Mesothelial cell of epicardium (in vitro differentiated cells): ENCODE data around the genes MIF, CABIN1, SPECC1L and ADORA2A.

GRCh38 chr22:23894342-23895342, at the start of gene MIF:
Gene MIF (plus strand): TSS chr22:23894383.
- PRO-cap, result bidirectional peak, plus-strand start at chr22:23894383, minus-strand start at chr22:23894236

GRCh38 chr22:23906727-23907703, 12.8 kb downstream of the MIF start:
- PRO-cap, result no peak

DNA sequence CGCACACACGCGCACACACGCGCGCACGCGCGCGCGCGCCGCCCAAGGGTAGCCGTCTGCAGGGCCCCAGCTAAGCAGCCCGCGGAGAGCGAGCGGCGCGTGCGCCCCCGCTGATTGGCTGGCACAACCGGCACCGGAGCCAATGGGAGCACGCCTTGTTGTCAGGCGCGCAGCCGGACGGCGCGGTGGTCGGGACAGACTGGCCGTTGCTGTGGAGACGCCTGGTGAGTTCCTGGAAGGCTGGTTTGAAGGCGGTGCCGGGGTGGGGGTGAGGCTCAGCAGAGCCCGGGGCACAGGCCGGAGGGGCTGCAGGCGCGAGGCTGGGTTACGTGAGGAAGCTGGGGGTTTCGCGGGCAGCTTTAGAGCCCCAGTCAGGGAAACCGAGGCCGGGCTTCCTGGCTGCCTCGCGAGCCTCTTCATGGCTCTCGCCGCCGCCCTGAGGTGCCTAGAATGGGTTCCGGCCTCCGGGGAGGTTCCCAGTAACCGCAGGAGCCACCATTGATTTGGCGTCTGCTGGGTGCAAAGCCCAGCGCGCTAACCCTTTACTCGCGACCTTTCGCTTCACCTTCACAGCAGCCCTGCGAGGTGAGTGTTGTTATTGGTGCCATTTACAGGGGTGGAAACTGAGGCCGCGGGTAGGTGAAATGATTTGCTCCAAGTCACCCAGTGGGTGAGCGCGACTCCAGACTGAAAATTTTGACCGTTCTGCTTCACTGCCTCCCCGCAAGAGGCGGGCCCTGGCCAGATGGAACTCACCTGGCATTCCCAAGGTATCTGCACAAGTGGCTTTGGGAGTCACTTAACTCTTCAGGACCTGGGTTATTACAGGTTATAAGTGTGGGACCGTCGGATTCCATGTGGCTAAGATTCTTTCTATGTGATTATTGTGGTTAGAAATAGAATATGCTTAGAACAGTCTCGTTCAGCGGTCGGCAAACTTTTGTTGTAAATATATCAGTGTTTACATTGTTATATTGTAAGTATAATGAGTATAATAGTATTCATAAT, at the start of gene CABIN1:
Gene CABIN1, plus strand, starts transcription at position 161 of the 1,008 bp plus-strand sequence.
- PRO-cap, result bidirectional peak, plus-strand start at position 227 of the sequence, minus-strand start outside the sequence

DNA sequence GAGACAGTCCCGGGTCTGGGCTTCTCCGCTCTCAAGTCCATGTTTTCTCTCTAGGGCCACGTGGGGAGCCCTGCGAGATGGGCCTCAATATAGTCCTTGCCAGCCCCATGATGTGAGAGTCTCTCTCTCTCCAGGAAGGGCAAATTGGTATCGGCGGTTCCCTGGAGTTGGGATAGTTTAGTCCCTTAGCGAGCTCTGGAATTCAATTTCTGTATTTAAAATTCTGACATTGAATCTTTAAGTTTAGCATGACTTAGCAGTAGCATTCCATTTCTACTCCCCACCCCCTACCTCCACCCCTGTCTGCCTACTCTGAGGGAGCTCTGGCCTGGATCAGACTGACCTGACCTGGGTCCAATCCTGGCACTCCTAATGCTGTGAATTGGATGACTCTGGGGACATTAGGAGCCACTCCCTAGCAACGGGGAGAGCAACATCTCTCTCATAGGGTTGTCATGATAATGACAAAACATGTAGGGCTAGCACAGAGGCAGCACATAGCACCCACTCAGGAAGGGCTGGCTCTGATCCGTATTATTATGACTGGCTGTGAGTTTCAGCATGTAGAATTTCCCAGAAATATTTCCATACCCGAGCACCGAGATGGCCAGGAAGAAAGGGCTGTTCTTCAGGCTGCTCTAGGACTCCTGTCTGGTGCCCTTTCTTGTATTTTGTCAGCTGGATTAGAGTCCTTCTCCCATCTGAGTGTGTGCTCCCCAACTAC, 40.4 kb downstream of the CABIN1 start:
- PRO-cap, result no peak

DNA sequence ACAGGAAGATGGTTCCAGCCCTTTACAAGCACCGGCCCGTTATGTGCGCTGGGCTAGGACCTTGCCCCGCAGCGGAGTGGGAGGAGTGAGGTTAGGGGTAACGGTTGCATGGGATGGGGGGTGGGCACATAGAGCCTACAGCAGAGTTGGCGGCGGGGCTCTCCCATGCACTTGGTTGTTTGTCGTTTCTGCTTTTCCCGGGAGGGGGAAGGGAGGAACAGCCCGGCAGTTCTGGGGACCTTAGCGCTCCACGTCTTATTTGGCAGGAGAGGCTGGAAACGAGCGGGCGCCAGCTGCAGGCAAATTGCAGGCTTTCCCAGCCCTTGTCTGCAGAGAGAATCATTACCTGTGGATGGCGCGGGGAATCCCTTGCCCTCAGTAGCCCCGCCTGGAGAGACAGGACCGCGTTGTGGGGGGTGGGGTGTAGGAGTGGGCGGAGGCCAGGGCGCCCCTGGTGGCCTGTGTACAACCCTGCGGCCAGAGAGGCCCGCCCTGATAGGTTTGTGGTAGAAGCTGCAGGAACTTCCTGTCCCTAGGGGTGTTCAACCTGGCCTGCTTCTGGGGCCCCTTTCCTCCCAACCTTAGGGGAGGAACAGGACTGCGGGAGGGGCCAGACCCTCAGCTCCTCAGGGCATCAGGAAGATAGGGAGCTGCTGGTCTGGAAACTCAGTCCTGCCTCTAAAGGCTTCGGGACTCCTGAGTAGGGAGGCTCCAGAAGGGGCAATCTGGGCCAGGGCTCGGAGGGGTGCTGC, 24.5 kb upstream of the SUSD2 start:
- PRO-cap, result no peak

DNA sequence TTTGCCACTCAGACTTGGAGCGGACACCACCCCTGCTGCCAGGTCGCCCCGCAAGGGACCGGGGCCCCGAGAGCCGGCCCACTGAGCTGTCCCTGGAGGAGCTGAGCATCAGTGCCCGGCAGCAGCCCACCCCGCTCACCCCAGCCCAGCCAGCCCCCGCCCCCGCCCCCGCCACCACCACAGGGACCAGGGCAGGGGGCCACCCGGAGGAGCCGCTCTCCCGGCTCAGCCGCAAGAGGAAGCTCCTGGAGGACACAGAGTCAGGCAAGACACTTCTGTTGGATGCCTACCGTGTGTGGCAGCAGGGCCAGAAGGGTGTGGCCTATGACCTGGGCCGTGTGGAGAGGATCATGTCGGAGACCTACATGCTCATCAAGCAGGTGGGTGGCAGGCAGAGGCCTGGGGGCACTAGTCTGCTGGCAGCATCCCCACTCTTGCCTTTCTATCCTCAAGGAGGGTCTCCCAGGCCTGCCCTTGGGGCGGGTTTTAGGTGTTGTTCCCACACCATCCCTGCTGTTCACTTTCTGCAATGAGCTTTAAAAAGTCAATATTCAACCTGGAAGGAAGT, 14.3 kb upstream of the SUSD2 start:
- PRO-cap, result no peak

GRCh38 chr22:24176360-24176928, 4.8 kb upstream of the SUSD2 start:
- PRO-cap, result no peak

DNA sequence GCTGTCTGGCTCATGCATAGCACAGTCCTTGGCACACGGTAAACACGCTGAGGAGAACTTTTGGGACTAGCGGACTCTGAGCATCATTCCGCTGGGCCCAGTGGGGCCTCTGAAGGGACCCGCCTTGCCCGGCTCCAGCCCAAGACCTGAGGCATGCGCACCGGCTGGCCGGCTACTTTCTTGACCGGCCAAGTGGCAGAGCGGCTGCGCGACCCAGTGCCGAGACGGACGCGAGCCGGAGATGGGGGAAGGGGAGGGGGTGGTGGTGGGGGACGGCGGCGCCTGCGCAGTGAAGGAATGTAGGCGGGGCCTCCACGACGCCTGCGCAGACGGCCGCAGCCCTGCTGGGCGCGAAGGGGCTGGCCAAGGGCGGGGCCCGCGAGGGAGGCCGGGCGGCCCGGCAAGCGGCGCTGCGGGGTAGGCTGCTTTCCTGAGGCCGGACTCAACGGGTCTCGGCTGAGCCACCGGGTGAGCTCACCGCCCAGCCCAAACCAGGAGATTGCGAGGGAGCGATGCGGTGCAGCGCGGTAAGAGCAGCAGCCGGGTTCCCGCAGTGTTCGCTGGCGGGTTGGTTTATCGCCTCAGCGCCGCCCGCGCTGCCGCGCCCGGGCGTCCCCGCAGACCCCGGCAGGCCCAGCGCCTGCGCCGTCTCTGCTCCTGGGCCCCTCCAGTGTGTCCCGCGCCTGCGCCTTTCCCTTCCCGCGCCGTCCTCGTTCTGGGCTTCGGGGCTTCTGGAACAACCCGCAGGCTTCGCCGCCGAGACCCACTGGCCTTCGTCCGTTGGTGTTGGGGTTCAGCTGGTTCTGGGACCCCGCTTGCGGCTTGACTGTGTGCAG, at the start of gene SPECC1L:
Gene SPECC1L, plus strand, starts transcription at position 375 of the 836 bp plus-strand sequence.
- PRO-cap, result bidirectional peak, plus-strand start at position 382 of the sequence, minus-strand start at position 248 of the sequence

DNA sequence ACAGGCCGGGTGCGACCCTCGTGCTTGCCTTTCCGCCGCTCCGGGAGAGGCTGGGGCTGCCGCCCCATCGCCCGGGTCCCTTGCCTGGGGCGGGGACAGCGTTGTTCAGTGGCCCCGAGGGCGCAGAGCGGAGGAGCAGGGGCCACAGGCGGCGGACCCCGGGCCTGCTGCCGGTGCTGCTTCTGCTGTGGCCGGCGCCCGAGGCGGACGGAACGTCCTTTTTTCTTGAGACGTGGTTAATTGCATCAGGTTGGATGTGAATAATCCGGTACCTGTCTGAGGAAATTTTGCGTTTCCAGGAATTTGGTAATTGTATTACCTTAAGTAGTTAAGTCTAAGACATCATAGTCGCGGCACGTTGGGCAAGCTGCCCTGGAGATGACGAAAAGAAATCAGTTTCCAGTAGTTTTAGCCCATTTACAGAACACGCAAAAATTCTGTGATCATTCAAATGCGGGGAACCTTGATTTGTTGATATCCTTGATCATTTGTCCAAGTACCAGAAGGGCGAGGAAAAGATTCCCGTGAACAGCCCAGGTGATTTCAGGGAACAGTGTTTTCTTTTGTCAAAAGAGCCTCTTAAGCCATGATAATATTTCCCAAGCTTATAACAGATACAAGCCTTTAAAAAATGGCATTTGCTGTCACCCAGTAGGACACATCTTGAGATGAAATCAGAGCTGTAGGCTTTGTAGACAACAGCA, 814 bp downstream of the SPECC1L start:
- PRO-cap, result no peak

DNA sequence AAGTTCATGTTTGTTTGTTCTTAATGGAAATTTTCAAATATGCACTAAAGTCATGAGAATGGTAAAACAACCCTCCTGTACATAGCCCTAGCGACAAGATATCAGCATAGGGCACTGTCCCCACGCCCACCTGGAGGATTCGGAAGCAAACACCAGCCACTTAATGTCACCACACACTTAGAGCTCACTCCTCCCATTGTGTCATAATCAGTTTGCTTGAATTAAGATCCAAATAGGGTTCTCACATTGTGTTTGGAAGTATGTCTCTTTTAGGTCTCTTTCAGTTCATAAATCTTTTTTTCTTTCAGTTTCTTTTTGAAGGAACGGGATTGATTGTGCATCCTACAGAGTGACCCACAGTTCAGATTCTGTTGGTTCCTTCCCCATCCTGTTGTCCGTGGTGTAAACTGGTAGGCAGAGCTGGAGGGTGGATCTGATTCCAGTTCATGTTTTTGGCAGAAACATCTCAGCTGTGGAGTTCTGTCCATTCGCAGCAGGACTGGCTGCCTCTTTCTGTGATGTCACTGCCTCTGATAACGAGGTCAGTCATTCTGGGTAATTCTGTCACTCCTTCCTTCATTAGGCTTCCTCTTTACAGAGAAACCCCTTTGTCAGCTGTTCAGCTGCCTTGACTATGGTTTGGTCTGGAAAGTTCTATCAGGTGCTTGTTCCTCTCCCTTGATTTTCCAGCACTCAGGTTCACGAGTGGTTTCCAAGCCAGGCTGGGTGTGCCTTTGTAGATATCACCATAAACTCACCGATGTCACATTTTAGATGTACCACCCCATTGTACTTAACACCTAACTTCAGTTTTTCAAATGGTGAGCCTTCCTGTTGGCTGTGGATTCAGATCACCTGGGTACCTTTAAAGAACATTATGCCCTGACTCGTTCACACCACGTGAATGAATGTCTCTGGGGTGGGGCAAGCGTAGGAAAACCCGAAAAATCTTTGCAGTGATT, 26.2 kb upstream of the ADORA2A start:
- PRO-cap, result no peak

DNA sequence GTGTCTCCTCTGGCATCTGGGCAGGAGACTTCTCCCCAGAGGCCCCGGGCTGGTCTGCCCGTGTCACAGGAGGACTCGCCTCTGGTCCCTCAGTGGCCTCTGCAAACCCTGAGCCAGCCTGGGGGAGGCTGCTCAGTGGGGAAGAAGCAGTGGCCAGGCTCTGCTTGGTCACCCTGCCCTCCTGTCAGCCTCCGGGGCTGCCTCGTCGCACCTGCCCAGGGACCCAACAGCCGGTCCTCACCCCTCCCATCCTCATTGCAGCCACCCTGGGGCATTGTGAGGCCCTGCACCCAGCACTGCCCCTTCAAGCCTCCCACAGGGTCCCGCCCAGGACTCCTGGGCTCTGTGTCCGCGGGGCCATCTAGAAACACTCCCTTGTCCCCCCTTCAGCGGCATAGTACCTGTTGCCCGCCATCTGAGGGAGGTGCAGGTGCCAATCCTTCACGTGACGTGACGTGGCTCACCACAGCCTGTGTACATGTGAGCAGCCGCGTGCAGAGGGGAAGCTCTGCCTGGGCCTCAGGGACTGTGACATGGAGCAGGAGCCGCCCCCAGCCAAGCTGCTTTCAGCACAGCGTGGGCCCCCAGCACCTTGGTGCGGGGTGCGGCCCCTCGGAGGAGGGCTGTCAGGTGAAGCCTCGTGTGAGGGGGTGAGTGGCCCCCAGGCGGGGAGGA, at the start of gene ADORA2A:
Gene ADORA2A, plus strand, starts transcription at position 503 of the 675 bp plus-strand sequence.
- PRO-cap, result no peak

GRCh38 chr22:24455671-24456254, 28.4 kb downstream of the ADORA2A start:
- PRO-cap, result no peak

- PRO-cap, result no peak
Measured at GRCh38 chr22:24460569-24461134, 33.3 kb downstream of the ADORA2A start.

GRCh38 chr22:24493550-24494029, 1.5 kb upstream of the UPB1 start:
- PRO-cap, result no peak

DNA sequence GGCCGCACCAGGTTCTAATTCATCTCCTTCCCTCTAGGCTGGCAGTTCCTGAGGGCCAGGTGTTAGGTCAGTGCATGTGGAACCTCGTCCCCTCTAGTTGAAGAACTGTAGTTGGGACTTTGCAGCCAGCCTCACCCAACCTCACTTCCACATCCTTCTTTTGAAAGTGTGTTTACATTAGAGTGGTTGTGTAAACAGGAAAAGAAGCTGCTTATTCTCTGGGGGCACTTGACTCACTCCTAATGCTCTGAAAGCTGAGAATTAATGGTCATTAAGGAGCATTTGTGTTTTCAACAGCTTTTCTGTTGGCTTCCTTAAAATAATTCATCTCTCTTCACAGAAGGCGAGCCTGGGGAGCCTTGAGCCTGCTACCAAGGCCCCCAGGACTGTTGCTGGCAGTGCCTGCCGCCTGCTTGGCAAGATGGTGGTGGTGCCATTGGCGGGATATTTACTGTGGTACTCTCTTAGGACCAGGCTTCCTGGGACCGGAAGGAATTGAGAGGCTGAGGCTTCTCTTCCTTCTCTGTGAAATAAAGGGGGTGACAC, 11.9 kb downstream of the UPB1 start:
- PRO-cap, result no peak

GRCh38 chr22:24507737-24508203, 12.6 kb downstream of the UPB1 start:
- PRO-cap, result no peak

- PRO-cap, result no peak
Measured at GRCh38 chr22:24533556-24533755, 21.5 kb downstream of the GUCD1 start.

- PRO-cap, result no peak
Measured at GRCh38 chr22:24630771-24631478, 27.9 kb downstream of the GGT1 start.

GRCh38 chr22:24975941-24976921, 23.7 kb downstream of the KIAA1671 start:
- PRO-cap, result no peak

- PRO-cap, result no peak
Measured at GRCh38 chr22:25040869-25041671, 88.6 kb downstream of the KIAA1671 start.